SK-MEL-5 (cell line): ENCODE measurements around the genes MBD5 and EPC2.

RAMPAGE:
- cytosol, long total RNA = no peak
- long total RNA = no peak
- nucleus, long total RNA = no peak
Measured at GRCh38 chr2:144479141-144480088, 40.5 kb downstream of the ZEB2 start.

RAMPAGE:
- cytosol, long total RNA = no peak
- long total RNA = no peak
- nucleus, long total RNA = no peak
Measured at GRCh38 chr2:144529877-144530169, 9.9 kb upstream of the ZEB2 start.

GRCh38 chr2:144596050-144596736 is 76.3 kb upstream of the ZEB2 start:
RAMPAGE:
- cytosol, long total RNA = no peak
- long total RNA = no peak
- nucleus, long total RNA = no peak

GRCh38 chr2:144597369-144597896 is 77.5 kb upstream of the ZEB2 start:
RAMPAGE:
- cytosol, long total RNA = no peak
- long total RNA = no peak
- nucleus, long total RNA = no peak

DNA sequence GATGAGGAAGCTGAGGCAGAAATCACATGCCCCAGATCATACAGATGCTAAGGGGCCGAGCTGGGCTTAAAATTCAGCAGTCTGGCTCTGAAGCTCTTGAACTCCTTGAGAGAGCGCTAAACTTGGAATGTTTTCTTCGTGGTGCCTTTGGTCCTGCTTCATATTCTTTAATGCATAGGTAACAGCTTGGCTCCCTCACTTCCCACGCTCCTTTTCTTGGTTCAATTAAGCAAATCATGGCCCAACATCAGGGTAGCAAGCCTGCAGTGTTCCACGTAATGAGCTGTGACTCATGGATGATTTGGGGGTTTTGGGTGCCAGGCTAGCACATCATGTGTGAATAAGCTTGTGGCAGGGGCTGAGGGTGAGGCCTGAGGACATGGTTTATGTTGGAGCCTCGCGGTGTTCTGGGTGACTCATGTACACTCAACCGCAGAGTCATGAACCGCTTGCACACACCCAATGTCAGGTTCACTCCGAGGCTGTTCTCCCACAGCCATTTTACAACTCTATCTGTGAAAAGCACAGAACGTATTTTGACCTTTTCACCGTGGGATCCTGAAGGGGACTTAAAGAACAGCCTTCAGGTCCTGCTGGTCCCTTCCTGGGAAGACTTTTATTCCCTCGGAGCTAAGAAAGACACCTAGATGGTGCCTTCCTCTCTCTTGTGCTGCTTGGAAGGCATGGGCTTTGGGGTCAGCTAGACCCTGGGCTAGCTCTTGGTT is 139.8 kb upstream of the ZEB2 start:
RAMPAGE:
- cytosol, long total RNA = no peak
- long total RNA = no peak
- nucleus, long total RNA = no peak

DNA sequence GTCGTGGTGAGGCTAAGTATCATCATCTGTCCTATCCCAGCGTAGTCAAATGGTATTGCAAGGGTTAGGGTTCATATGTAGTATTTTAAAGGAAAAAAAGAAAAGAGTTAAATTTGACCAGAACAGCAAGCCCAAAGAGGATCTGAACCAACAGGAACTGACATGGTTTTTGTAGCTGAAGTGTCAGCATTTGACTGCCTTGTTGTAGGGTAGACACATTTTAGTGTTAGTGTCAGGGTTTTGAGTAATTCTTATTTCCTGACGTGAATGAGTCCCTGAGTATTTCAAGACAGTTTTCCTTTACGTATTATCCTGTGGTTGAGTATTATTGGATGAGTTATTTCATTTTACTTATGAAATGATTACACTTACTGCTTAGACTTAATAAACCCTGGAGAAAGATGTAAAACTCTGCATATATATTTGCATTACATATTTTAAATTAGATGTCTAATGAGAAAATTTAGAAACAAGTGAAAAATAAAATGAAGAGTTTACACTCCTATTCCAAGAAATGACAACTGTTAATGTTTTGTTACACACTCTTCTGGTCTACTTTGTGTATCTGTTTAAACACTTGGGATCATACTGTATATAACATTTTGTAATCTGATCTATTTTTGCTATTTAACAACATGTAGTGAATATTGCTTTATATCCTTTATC is 173.4 kb upstream of the ZEB2 start:
RAMPAGE:
- cytosol, long total RNA = no peak
- long total RNA = no peak
- nucleus, long total RNA = no peak

DNA sequence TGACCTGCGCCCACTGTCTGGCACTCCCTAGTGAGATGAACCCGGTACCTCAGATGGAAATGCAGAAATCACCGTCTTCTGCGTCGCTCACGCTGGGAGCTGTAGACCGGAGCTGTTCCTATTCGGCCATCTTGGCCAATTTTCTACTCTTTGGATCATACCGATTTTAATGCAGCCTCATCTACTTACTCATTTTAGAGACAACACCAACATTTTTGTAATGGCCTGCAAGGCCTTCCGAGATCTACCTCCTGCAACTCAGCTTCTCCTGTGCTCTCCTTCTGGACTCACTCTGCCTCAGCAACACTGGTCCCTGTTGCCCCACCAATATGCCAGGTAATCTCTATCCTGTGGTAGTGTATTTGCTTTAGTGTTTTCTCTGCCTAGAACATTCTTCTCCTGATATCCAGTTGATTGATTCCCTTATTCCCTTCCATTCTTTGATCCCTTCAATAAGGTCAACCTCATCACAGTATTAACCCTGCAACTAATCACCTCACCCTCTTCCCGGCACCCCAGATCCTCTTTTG is 383.6 kb upstream of the ZEB2 start:
RAMPAGE:
- cytosol, long total RNA = no peak
- long total RNA = no peak
- nucleus, long total RNA = no peak

RAMPAGE:
- cytosol, long total RNA = no peak
- long total RNA = no peak
- nucleus, long total RNA = no peak
Measured at GRCh38 chr2:145800288-145800830, 1280.4 kb upstream of the ZEB2 start.

GRCh38 chr2:147843347-147843624 is 1.5 kb upstream of the ACVR2A start:
RAMPAGE:
- cytosol, long total RNA = no peak
- long total RNA = no peak
- nucleus, long total RNA = no peak

DNA sequence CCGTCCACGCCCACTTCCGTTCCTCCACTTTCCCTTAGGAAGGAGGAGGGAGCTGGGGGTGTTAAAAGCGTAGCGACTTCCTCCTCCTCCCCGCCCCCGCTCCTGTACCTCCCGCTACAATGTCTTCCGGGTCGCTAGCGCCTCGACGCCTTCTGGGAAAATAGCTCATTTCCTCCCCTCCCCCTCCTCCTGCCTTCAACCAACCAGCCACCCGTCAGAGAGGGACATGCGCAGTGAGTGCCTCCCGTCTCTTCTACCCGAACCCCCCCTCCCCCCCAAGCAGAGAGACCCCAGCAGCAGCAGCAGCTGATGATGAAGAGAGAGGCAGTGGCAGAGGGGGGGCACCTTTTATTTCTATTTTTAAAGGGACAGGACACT is at the start of gene MBD5:
MBD5 (plus strand) TSS at position 278 of the 378 bp plus-strand sequence.
RAMPAGE:
- cytosol, long total RNA = start-site peak on the plus strand centred at position 278 of the sequence, 16 bp wide, 24 and 22 reads in 2 replicates
- long total RNA = start-site peak on the plus strand centred at position 231 of the sequence, 106 bp wide, 29 and 41 reads in 2 replicates
- nucleus, long total RNA = start-site peak on the plus strand centred at position 214 of the sequence, 85 bp wide, 47 and 26 reads in 2 replicates

DNA sequence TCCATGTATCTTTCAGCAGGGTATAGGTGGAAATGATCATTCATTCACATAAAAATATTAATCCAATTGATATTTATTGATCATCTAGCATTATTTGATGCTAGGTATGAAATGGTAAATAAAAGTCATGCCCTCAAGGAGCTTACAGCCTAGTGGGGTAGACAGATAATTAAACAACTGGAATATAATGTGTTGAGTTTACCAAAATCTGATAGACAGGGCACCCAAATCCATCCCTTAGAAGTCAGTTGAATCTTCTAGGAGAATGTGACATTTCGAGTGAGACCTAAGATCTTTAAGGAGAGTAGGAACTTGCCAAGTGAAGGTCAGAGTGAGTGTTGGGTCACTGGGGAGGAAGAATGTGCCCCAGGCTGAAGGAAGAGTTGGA is 78.9 kb downstream of the MBD5 start:
RAMPAGE:
- cytosol, long total RNA = no peak
- long total RNA = no peak
- nucleus, long total RNA = no peak

RAMPAGE:
- cytosol, long total RNA = no peak
- long total RNA = no peak
- nucleus, long total RNA = no peak
Measured at GRCh38 chr2:148642766-148643454, 1.6 kb upstream of the EPC2 start.

GRCh38 chr2:148643736-148644848 is at the start of gene EPC2:
Gene EPC2, plus strand, starts transcription at chr2:148644751.
RAMPAGE:
- cytosol, long total RNA = no peak
- long total RNA = no peak
- nucleus, long total RNA = no peak

DNA sequence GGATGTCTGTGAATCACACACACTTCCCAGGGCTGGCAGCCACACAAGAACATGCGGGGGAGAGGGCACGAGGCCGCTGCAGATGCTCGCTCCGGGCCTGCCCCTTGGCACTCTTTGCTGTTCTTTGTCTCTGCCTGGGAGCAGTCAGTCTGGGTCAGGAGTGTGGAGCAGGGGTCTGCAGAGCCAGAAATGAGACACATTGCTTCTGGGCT is 62.6 kb upstream of the KIF5C start:
RAMPAGE:
- cytosol, long total RNA = no peak
- long total RNA = no peak
- nucleus, long total RNA = no peak

DNA sequence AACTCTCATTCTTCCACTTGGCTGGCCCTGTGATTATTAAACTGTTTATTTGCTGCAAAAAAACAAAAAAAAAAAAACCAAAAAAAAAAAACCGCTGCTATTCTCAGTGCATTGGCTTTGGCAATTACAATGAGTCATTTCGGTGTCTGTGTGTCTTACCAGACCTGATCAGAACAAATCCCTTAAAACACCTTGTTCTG is 60.0 kb upstream of the KIF5C start:
RAMPAGE:
- cytosol, long total RNA = no peak
- long total RNA = no peak
- nucleus, long total RNA = no peak

GRCh38 chr2:148881703-148882079 is 6.7 kb downstream of the KIF5C start:
RAMPAGE:
- cytosol, long total RNA = no peak
- long total RNA = no peak
- nucleus, long total RNA = no peak

GRCh38 chr2:149000066-149000679 is 38.3 kb upstream of the LYPD6B start:
RAMPAGE:
- cytosol, long total RNA = no peak
- long total RNA = no peak
- nucleus, long total RNA = no peak

GRCh38 chr2:149005513-149006282 is 32.8 kb upstream of the LYPD6B start:
RAMPAGE:
- cytosol, long total RNA = no peak
- long total RNA = no peak
- nucleus, long total RNA = no peak

RAMPAGE:
- cytosol, long total RNA = no peak
- long total RNA = no peak
- nucleus, long total RNA = no peak
Measured at GRCh38 chr2:149591473-149592015, 4.0 kb upstream of the MMADHC start.

RAMPAGE:
- cytosol, long total RNA = no peak
- long total RNA = no peak
- nucleus, long total RNA = no peak
Measured at GRCh38 chr2:149767433-149768062, 180.0 kb upstream of the MMADHC start.